ENCODE measurements around a stretch of chr10.

GRCh38 chr10:59361613-59362050 is 717 bp downstream of the FAM13C start:
- RRBS, 2 experiments, result no CpG with 5 or more reads among the region's 2 CpGs
CAGE:
- cytosol, long polyA minus RNA, result no peak
- cytosol, long polyA plus RNA, result no peak
- long polyA plus RNA, result no peak
- nucleus, long polyA minus RNA, result no peak
- nucleus, long polyA plus RNA, result no peak

- RRBS, 2 experiments, result no CpG with 5 or more reads among the region's 9 CpGs
CAGE:
- cytosol, long polyA minus RNA, result no peak
- cytosol, long polyA plus RNA, result no peak
- long polyA plus RNA, result no peak
- nucleus, long polyA minus RNA, result no peak
- nucleus, long polyA plus RNA, result no peak
Observed at GRCh38 chr10:59623587-59624102, 86.0 kb downstream of the SLC16A9 start.

GRCh38 chr10:59723904-59724580 is 14.4 kb upstream of the SLC16A9 start:
- RRBS, 2 experiments, result no CpG with 5 or more reads among the region's 3 CpGs
CAGE:
- cytosol, long polyA minus RNA, result no peak
- cytosol, long polyA plus RNA, result no peak
- long polyA plus RNA, result no peak
- nucleus, long polyA minus RNA, result no peak
- nucleus, long polyA plus RNA, result no peak

DNA sequence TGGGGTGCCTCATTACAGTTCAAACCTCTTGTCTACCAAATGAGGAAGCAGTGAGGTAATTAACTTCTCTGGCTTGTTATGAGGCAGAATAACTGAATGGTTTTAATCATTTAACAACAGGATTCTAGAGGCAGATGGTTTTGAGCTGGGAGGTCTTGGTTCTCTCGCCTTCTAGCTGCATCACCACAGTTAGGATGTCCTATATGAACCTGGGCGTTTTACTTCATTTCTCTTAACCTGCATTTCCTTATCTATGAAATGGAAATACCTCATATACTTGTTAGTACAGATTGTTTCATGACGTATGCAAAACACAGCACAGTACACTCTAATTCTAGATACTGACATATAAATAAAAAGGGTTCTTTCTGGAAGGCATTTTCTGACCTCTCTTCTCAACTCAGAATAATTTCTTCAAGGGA is 16.1 kb upstream of the SLC16A9 start:
- RRBS, 2 experiments, result no CpG with 5 or more reads among the region's 3 CpGs
CAGE:
- cytosol, long polyA minus RNA, result no peak
- cytosol, long polyA plus RNA, result no peak
- long polyA plus RNA, result no peak
- nucleus, long polyA minus RNA, result no peak
- nucleus, long polyA plus RNA, result no peak

- RRBS, 2 experiments, result no CpG with 5 or more reads among the region's 7 CpGs
CAGE:
- cytosol, long polyA minus RNA, result no peak
- cytosol, long polyA plus RNA, result no peak
- long polyA plus RNA, result no peak
- nucleus, long polyA minus RNA, result no peak
- nucleus, long polyA plus RNA, result no peak
Observed at GRCh38 chr10:59885391-59885989, 20.9 kb downstream of the CCDC6 start.

GRCh38 chr10:60285530-60285945 is 104.1 kb downstream of the ANK3 start:
- RRBS, 2 experiments, result no CpG with 5 or more reads among the region's 3 CpGs
CAGE:
- cytosol, long polyA minus RNA, result no peak
- cytosol, long polyA plus RNA, result no peak
- long polyA plus RNA, result no peak
- nucleus, long polyA minus RNA, result no peak
- nucleus, long polyA plus RNA, result no peak

DNA sequence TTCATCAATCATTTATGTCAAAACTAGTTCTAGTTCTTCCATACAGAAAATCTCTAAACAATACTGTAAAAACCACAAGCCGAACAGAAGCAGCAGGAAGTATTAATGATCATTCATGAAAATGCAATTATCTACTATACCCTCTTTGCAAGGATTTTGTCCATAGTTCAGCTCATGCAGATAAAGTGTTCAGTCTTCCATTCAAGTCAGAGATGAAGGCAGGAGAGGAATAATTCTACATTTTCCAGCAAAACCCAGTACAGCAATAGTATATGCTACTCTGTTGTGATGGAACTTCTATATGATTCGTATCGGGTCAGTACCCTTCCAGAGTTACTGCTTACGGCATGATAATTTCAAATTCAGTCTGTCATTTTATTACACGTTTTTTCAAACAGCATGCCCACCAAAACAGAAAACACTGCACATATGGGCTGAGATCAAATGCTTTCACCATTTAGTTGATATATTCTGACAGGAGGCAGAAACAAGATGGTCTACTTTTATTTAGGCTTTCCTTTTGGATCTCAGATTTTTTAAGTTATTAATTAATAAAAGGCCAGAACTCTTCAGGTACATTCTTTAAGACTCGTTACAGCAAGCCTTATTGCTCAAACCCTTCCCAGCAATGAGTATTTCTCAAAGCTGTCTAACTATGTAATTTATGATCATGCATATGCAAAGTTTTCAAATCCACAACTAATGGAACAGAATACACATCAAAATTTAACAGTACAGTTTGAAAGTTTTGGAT is 91.3 kb downstream of the ANK3 start:
- RRBS, 2 experiments, result no CpG with 5 or more reads among the region's 6 CpGs
CAGE:
- cytosol, long polyA minus RNA, result no peak
- cytosol, long polyA plus RNA, result no peak
- long polyA plus RNA, result no peak
- nucleus, long polyA minus RNA, result no peak
- nucleus, long polyA plus RNA, result no peak

GRCh38 chr10:60787333-60787532 is 9.0 kb downstream of the CDK1 start:
- RRBS, 2 experiments, result no CpG with 5 or more reads among the region's 2 CpGs
CAGE:
- cytosol, long polyA minus RNA, result no peak
- cytosol, long polyA plus RNA, result no peak
- long polyA plus RNA, result no peak
- nucleus, long polyA minus RNA, result no peak
- nucleus, long polyA plus RNA, result no peak

GRCh38 chr10:60869655-60870885 is 73.9 kb downstream of the RHOBTB1 start:
- RRBS, 2 experiments, result no CpG with 5 or more reads among the region's 8 CpGs
CAGE:
- cytosol, long polyA minus RNA, result no peak
- cytosol, long polyA plus RNA, result no peak
- long polyA plus RNA, result no peak
- nucleus, long polyA minus RNA, result no peak
- nucleus, long polyA plus RNA, result no peak

DNA sequence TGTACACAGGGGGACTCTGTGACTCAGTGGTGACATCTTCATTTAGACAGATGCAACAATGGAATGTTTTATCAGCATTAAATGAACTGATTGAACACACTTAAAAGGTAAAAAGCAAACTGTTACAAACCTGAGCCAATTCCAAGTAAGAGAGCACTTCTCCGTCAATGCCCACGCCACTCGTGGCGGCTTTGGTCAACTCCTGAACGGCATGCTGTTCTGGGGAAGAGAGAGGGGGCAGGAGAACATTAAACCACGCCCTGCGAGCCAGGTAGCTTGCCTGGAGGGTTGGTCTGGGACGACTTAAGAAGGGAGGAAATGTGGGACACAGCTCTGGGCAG is 69.2 kb downstream of the RHOBTB1 start:
- RRBS, 2 experiments, result no CpG with 5 or more reads among the region's 8 CpGs
CAGE:
- cytosol, long polyA minus RNA, result no peak
- cytosol, long polyA plus RNA, result no peak
- long polyA plus RNA, result no peak
- nucleus, long polyA minus RNA, result no peak
- nucleus, long polyA plus RNA, result no peak

- RRBS, 2 experiments, result no CpG with 5 or more reads among the region's 5 CpGs
CAGE:
- cytosol, long polyA minus RNA, result no peak
- cytosol, long polyA plus RNA, result no peak
- long polyA plus RNA, result no peak
- nucleus, long polyA minus RNA, result no peak
- nucleus, long polyA plus RNA, result no peak
Observed at GRCh38 chr10:60978437-60978778, 34.4 kb upstream of the RHOBTB1 start.

DNA sequence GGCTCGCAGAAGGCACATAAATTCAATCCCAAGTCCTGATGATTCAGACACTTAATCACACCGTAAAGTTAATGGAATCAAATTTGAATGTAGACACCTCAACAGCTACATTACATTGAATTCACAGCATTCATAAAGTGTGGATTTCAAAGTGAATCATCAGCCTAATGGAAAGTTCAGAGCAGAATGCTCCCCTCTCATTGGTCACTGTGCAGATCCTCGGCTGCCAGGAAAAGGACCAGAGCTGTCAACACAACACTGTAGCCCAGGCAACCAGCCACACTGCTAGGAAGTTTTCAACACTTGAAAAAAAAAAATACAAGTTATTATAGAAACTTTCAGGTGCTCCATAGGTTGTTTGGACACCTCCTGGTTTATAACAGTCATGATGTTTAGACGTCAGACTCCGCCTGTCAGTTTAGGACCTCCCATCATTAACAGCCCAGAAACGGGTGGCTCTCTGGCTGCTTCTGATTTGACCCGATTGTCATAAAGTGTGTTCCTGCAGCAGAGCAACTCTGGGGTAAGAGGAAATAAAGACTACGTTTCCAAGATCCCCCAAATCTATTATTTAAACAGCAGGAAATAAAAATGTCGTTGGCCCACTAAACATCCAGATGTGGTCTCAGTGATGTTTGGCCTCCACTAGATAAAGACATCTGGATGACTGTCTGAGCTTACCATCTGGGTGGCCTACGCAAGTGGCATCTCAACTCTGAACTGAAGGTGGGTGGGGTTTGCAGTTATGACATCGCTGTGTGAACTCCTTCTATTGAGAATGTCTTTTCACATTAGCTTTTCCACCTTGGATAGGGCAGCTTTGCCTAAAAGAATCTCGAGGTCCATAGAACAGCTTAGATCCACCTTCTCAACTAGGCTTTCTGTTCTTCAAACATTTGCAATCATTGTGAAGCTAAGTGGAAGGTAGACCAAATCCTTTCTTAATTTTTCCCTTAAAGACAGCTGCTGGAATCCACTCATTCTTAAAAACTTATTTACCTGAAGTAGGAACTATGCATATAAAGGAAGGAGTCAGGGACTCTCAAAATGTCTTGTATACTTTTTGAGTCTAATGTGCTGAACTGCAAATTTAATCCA is 117.5 kb downstream of the CABCOCO1 start:
- RRBS, 2 experiments, result no CpG with 5 or more reads among the region's 12 CpGs
CAGE:
- cytosol, long polyA minus RNA, result no peak
- cytosol, long polyA plus RNA, result no peak
- long polyA plus RNA, result no peak
- nucleus, long polyA minus RNA, result no peak
- nucleus, long polyA plus RNA, result no peak

DNA sequence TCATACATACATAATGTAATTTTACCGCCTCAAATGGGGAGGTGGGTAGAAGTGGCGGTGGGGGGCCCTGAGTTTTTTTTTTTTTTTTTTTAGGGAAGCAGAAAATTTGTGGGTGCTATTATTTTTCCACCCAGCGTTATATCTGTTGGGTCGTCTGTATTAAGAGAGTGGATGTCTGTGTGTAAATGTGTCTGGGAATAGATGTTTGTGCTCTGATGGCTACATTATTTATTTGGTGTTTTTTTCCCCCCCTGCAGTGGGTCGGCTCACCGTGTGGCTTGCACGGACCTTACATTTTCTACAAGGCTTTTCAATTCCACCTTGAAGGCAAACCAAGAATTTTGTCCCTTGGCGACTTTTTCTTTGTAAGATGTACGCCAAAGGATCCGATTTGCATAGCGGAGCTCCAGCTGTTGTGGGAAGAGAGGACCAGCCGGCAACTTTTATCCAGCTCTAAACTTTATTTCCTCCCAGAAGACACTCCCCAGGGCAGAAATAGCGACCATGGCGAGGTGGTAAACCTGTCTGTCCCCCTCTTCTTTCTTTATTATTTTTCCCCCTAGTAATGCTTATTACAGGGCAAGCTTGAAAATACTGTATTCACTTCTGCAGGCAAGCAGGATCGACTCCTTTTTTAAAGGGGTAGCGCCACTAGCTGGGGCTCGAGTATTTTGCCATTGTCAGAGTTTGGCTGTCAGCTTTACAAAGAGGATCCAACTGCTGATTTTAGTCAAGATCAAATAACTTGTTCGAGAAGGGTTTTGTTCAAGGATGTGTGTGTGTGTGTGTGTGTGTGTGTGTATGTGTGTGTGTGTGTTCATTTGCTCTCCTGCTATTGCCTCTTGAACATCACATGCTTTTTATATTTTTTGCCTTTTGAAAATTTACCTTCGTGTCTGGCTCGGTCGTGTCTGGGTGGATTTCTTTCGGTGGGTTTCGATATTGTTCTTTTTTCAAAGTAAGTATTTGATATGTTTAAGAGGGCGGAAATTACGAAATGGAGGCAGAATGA is 709 bp downstream of the ARID5B start:
- RRBS, 2 experiments, result no CpG with 5 or more reads among the region's 25 CpGs
CAGE:
- cytosol, long polyA minus RNA, result no peak
- cytosol, long polyA plus RNA, result no peak
- long polyA plus RNA, result no peak
- nucleus, long polyA minus RNA, result no peak
- nucleus, long polyA plus RNA, result no peak

- RRBS, 2 experiments, result no CpG with 5 or more reads among the region's 6 CpGs
CAGE:
- cytosol, long polyA minus RNA, result no peak
- cytosol, long polyA plus RNA, result no peak
- long polyA plus RNA, result no peak
- nucleus, long polyA minus RNA, result no peak
- nucleus, long polyA plus RNA, result no peak
Observed at GRCh38 chr10:62019009-62019440, 117.5 kb downstream of the ARID5B start.

DNA sequence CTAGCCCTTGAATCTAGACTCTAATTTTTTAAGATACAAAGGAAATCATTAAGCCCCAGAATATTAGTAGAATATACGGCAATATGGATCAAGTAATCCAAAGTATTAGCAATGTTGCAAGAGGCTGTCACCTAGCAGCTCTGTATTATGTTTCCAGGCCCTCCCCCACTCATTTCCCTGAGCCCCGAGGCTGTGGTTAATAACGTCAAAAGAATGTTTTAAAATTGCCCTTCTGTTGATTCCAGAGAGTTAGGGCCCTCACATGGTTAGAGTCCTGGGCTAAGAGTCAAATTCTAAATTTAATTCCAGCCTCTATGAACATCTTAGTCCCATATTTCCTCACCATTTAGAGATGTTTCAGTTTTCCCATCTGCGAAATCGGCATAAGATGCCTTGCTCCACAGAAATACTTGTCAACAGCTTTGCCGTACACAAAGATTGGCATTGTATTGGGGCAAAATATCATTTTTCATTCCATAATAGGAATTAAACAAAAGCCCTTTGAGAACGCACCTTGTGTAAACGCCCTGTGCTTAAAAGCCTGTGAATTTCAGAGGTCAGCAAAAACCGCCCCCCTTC is 135.7 kb downstream of the ARID5B start:
- RRBS, 2 experiments, result no CpG with 5 or more reads among the region's 9 CpGs
CAGE:
- cytosol, long polyA minus RNA, result no peak
- cytosol, long polyA plus RNA, result no peak
- long polyA plus RNA, result no peak
- nucleus, long polyA minus RNA, result no peak
- nucleus, long polyA plus RNA, result no peak

CAGE:
- cytosol, long polyA minus RNA, result no peak
- cytosol, long polyA plus RNA, result no peak
- long polyA plus RNA, result no peak
- nucleus, long polyA minus RNA, result no peak
- nucleus, long polyA plus RNA, result start-site peak on the plus strand at chr10:62037974-62038185, 7 and 8 reads in 2 replicates
Observed at GRCh38 chr10:62037973-62038281, 136.4 kb downstream of the ARID5B start.

- RRBS, 2 experiments, result no CpG with 5 or more reads among the region's 4 CpGs
CAGE:
- cytosol, long polyA minus RNA, result no peak
- cytosol, long polyA plus RNA, result no peak
- long polyA plus RNA, result no peak
- nucleus, long polyA minus RNA, result no peak
- nucleus, long polyA plus RNA, result no peak
Observed at GRCh38 chr10:62044593-62044856, 143.0 kb downstream of the ARID5B start.

- RRBS, 2 experiments, result no CpG with 5 or more reads among the region's 2 CpGs
CAGE:
- cytosol, long polyA minus RNA, result no peak
- cytosol, long polyA plus RNA, result no peak
- long polyA plus RNA, result no peak
- nucleus, long polyA minus RNA, result no peak
- nucleus, long polyA plus RNA, result no peak
Observed at GRCh38 chr10:62045116-62045410, 143.6 kb downstream of the ARID5B start.

GRCh38 chr10:62050682-62051643 is 149.5 kb downstream of the ARID5B start:
- RRBS, 2 experiments, result no CpG with 5 or more reads among the region's 12 CpGs
CAGE:
- cytosol, long polyA minus RNA, result no peak
- cytosol, long polyA plus RNA, result no peak
- long polyA plus RNA, result no peak
- nucleus, long polyA minus RNA, result no peak
- nucleus, long polyA plus RNA, result no peak

DNA sequence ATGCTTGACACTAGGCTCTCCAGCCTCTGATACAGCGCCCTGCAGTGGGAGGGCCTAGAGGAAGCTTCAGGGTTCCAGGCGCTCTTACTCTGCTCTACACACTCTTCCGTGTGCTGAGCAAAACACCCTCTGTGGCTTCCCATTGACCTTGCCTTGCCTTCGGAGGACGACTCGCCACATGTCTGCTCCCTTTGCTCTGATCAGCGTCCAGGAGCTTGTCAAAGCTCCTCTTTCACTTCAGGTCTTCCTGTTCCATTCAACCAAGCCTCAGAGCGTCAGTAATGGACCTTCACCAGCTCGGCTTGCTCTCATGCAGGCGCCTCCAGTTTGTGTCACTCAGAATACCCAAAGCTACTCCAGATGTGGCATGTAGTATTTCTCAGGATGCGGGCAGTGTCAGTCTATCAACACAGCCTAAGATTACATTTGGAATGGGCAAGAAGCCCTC is 173.9 kb downstream of the ARID5B start:
- RRBS, 2 experiments, result no CpG with 5 or more reads among the region's 11 CpGs
CAGE:
- cytosol, long polyA minus RNA, result no peak
- cytosol, long polyA plus RNA, result no peak
- long polyA plus RNA, result no peak
- nucleus, long polyA minus RNA, result no peak
- nucleus, long polyA plus RNA, result no peak

Data from HepG2 (cell line).